AG09319 (cell line): ENCODE results near the genes KCNE2 and C21orf140.

DNA sequence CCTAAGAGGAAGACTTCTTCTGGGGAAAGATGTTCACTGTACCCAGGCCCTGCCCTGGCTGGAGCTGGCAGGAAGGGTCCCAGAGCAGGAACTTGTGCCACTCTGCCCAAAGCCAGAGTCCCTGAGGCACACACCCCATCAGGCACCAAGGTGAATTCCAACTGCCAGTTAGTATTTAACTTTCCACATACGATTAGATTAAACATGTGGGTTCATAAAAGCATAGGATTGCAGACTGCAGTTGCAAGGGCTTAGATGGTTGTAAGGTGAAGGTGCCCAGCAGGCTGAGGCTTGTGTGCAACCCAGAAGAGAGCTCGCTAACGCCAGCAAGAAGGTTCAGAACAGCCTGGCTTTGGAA, at the start of gene KCNE2:
Gene KCNE2, plus strand, starts transcription at position 244 of the 358 bp plus-strand sequence.
- RRBS, result no CpG with 5 or more reads among the region's 3 CpGs

- RRBS, result no CpG with 5 or more reads among the region's 1 CpG
Observed at GRCh38 chr21:34401014-34401450, at the start of gene C21orf140. Gene C21orf140, minus strand, starts transcription at chr21:34401072.

DNA sequence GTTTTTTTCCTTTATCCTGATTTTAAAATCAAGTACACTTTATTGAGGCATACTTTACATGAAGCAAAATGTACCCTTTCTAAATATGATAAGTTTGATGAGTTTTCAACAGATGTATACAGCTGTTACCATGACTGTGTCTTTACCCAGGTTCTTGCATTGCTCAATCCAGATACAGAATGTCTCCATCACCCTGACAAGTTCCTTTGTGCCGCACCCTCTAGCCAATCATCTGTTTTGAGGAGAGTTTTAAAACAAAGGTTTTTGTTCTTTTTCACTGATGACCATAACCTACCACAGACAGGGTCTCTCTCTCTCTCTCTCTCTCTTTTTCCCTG, 1.1 kb upstream of the KCNE1 start:
- RRBS, result no CpG with 5 or more reads among the region's 1 CpG

DNA sequence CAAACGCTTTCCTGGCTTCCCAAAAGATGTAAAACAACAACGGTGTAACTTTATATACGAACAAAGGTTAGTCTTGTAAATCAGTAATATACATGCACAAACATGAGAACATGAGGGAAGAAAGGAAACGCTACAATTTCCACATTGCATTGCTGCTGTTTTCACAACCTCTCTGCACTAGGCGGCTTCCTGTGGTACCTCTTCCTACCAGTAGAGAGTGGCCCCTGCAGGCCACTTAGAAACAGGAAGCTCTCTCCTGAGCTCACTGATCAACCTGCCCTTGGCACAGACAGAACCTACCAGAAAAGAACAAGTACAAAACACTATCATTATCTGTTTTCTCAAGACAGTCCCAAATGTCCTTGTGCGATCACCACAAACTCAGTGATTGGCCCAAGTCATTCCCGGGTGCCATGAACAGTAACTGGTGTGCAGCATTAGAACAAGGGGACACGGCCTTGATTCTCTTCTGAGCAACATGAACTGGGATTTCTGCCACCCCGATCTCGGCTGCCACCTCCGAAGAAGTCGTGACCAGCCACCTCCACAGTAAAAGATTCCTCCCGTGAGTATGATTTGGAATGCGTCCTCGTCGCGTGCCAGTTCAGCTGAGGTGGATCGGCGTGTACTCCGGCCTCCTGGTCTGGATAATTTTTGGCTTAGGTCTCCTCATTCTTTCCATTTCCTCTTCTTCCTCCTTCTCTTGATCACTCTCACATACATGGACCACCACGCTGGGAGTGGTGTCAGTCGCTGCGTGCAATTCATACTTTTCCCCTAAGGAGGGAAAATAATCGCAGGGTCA, 5.7 kb upstream of the KCNE1 start:
- RRBS, result no CpG with 5 or more reads among the region's 24 CpGs

GRCh38 chr21:34520687-34521462, 8.9 kb upstream of the KCNE1 start:
- RRBS, result no CpG with 5 or more reads among the region's 19 CpGs

DNA sequence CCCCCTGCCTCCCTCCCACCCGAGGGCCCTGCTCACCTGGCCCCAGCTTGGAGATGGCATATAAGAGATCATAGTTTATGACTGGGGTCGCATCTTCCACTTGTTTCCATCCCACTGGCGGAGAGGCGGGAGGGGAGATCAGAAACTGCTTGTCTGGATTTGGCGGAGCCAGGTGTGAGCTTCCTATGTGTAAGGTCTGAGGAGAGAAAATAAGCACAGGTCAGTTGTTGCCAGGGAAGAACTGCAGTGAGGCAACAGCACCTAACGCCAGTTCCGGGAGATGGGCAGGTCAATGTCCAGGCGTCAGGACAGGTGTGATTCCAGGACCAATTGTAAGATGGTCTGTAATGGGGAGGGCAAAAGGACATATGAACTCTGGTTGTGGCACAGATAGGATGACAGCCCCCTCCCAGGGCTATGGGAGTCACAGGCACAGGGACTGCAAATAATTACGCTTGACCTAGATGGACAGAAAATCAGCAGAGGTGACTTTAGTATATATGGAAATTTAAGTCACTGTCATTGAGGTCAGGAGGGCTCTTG, 9.5 kb upstream of the KCNE1 start:
- RRBS, result no CpG with 5 or more reads among the region's 9 CpGs

GRCh38 chr21:34620318-34620625, 5.4 kb upstream of the RCAN1 start:
- RRBS, result no CpG with 5 or more reads among the region's 3 CpGs

DNA sequence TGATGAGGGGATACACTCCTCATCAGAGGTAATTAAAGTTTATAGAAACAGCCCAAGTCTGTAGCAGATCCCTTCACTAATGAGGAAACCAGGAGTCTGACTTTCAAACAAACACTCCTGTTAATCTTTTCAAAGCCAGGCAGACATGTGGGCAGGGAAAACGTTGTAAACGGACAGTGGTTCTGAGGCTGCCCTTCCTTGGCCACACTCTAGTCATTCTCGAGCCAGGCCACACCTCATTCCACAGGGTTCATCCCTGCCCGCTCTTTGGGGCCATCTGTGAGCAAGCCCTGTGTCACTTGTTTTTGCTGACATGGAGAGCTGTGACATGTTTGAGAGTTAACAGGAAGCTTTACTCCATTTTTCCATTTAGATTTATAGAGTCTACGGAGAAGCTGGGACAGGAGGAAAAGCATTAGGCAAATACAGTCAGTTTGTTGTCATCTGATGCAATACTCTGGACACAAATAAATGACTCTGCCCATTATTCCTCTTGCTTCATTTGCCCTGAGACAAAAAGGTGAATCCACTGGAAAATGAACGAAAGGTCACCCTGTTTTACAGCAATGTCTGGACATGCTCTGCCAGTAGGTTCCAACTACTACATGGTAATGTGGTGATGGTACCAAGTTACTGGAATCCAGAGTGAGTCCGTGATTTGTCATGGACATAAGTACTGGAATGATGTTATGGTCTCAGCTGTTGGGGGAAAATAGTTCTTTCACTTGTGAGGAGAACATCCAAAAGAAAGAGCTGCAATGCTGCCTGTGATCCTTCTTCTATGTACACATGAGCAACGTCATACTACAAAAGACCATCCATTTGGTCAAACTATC, 126.9 kb downstream of the CLIC6 start:
- RRBS, result no CpG with 5 or more reads among the region's 8 CpGs

DNA sequence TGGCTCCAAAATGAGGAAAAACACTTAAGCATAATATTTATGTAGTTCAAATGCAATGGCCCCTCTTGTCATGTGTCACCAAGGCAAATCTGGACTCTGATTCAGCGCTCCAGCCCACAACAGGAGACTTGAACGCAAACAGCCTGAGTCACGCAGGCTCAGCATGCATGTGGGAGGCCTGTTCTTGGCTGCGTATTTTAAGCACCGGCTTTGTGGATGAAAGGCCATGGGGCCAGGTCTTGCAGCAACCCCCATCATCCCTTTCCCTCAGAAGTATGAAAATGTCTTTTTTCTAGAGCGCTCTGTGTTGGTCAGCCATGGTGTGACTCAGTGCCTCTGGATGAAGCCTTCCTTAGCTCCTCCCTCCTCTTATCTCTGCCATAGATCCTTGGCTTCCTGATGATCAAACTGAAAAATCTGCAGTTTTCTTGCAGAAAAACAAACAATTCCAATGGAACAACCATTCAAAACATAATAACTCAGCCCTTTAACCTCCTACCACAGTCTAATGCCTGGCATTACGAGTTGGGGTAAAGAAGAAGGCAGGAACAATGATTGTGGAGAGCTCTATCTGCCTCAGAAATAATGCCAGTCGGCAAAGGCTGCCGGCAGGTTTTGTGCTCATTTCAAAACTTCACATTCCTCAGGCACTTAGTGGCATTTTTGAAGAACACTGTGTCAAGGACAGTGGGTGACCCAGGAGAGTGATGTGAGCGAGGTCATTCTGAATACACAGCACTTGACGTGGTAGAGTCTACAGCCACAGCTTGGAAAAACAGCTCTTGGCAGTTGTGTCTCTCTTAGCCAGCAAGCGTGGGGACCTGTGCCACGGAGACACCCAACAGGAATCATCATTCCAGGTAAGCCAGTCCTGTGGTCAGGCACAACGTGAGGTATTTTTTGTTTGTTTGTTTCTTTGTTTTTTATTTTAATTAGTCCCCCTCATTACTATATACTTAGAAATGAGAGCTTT, 167.6 kb downstream of the CLIC6 start:
- RRBS, result no CpG with 5 or more reads among the region's 14 CpGs

DNA sequence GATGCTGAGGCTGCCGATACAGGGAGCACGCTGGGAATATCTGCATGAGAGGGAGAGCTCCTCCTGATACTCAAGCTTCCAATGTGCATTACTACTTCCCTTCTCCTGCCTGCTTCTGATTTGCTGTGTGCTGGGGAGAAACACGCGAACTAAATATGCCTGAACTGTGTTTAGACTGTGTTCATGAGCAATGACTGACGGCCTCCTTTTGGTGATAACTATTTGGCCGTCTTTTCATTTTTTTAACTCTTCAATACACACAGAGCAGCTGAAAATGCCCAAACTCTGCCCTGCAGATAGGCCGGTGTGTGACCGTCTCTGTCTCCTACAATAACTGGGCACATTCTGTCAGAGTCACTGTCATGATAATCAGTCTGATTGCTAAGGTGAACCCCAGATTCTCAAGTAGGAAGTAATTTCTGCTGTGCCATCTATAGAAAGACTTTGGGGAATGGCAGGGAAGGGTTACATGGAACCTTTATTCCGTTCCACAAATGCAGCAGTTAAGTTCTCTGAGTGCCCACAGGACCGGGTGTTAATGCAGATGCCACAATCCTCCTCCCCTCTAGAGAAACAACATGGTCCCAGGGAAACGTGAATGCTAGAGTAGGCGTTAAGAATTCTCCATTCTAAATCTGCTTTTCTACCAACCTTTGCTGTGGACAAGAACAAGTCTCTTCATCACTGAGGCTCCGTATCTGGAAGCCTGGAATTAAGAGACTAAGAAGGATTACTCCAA, 171.1 kb downstream of the CLIC6 start:
- RRBS, result no CpG with 5 or more reads among the region's 13 CpGs

DNA sequence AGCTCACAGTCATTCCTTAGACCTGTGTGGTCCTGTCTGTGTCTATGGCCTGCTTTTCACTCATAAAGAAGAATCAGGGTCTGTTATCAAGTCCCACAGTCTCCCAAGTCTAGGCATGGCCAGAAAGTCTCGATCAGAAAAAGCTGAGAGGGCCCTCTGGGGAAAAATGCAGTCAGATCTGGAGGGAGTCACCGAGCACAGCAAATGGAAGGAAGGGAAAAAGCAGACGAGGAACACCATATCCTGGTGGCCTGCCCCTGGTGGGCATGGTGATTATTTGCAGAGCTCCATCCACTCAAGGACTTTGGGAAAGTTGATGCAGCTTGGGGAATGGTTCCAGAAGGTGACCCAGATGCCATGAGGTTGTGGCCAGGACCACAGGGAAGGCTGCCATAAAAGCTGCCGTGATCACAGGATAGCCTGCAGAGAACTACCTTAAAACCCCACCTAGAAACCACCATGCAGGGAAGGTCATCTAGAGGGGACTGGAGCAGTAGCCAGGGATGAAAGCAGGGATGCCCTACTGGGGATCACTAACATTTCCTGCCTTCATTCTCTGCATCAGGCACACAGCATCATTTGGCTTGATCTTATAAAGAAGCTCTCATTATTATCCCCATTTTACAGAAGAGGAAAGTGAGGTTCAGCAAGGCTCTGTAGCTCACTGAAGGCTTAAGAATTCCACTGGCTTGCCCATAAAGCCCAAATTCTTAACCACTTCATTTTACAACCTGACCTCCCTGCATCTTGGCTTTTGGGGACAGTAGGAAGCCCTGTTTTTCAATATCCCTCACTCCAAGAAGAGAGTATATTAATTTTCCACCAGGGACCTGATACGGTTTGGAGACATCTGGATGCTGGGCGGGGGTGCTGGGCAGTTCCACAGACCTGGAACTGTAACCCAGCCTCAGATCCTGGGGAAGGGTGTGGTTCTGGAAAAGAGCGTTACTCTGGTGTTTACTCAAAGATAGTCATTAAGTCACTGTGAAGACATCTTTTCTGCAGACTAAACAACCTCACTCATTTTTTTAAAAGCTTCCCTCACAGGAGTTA, 189.4 kb downstream of the CLIC6 start:
- RRBS, result no CpG with 5 or more reads among the region's 7 CpGs

- RRBS, result no CpG with 5 or more reads among the region's 12 CpGs
Observed at GRCh38 chr21:35045376-35046098, 3.6 kb downstream of the RUNX1 start.

- RRBS, result no CpG with 5 or more reads among the region's 9 CpGs
Observed at GRCh38 chr21:35205903-35206535, 156.9 kb upstream of the RUNX1 start.

DNA sequence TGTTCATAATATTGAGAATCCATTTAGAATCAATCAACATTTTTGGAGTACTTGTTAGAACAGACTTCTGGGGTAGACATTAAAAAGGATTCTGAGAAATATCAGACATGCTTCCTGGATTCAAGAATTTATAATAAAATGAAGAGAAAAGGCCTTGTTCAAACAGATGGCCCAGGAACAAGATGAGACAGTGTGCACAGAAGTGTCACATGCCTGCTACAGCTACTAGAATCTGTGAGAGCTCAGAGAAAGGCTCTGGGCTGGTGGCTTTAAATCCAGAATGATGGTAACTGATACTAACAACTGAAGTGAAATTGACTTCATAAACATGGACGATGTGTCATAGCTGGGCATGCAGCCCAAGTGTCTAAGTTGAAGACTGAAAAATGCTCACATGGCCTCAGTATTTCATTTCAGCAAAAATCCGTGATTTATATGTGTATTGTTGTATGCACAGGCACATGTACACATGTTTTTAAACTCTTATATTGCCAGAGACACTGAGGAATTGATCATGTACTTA, 208.2 kb upstream of the RUNX1 start:
- RRBS, result no CpG with 5 or more reads among the region's 2 CpGs

DNA sequence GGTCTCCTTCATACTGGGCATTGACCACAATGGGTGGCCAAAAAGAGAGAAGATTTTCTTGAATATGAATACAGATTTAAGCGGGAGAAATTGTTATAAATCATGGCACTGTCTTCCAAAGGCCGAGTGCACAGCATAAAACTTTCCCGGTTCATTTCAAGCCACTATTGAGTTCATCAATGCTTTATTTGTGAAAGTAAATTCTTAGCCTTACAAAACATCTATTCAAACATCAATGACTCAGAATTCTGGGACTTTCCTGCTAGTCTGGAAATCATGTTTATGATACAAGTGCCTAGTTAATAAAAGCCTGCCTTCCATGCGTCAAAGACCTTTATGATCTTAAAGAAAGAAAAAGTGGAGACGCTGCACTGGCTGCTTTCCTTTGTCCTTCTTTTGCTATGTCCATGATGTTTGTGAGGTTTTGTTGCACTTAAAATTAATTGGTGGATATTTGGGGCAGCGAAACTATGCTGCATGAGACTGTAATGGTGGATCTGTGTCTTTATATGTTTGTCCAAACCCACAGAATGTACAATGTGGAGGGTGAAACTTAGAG, 137.7 kb downstream of the SETD4 start:
- RRBS, result no CpG with 5 or more reads among the region's 6 CpGs

DNA sequence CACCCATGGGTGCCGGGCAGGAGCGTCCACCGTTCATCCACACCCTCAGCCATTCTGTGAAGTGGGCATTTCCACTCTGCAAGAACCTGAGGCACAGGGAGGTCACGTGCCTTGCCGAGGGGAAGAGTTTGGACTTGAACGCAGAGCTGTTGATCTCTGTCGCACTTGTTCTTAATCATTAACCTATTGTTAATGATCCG, 75.8 kb downstream of the SETD4 start:
- RRBS, result no CpG with 5 or more reads among the region's 8 CpGs

DNA sequence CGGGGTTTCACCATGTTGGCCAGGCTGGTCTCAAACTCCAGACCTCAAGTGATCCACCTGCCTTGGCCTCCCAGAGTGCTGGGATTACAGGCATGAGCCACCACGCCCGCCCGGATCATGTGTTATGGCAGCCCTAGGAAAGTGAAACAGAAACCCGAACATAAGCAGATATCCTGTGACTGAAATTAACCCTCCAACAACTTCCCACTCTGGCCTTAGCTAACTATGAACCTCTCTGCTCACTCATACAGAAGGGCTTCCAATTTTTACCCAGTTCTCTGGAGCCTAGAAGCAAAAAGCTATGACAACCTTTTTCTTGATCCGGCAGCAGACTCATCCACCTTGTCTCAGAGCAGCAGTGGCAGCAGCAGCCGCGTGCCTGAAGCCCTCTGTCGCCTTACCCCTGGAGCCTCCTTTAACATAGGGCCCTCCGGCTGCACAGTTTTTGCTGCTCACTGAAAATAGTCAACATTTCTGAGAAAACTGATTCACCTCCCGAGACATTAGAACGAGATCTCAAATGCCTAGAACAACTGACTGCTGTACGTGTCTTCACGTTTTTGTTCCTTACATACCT, 9.3 kb downstream of the CBR1 start:
- RRBS, result no CpG with 5 or more reads among the region's 14 CpGs

DNA sequence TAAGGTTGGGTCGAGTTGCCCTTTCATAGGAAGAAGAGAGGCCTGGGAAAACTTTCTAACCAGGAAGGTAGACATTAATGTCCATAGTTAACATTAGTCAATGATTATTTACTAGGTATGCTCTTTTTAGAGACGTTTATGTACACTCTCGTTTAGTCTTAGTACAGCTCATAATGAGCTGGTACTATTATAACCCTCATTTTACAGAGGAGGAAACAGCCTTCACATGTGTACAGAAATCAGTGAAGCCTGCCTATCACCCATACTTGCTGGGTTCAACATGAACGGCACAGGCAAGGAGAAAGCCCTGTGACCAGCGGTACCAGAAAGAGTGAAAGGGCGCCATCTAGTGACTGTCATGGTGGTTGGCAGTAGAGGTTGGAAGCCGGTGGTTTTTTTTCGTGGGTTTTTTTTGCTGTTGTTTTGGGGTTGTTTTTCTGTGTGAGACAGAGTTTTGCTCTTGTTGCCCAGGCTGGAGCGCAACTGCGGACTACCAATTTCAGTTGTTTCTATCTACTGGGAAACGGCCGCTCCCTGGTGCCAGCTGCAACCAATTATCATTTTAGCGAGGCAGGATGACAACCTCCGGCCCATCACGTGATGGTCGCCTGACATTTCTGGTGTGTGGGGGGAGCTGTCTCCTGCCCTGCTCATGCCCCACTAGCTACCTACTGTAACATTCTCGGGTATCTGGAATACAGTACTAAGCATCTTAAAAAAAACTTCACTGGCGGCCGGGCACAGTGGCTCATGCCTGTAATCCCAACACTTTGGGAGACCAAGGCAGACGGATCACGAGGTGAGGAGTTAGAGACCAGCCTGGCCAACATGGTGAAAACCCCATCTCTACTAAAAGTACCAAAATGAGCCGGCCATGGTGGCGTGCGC, 22.0 kb upstream of the CBR3 start:
- RRBS, result no CpG with 5 or more reads among the region's 24 CpGs

GRCh38 chr21:36129945-36130583, 4.8 kb upstream of the CBR3 start:
- RRBS, result no CpG with 5 or more reads among the region's 54 CpGs

GRCh38 chr21:36132529-36133295, 2.2 kb upstream of the CBR3 start:
- RRBS, result no CpG with 5 or more reads among the region's 16 CpGs